Skeletal muscle tissue (tissue), 7 donors: ENCODE measurements around the genes TENT4B and NOD2.

DNA sequence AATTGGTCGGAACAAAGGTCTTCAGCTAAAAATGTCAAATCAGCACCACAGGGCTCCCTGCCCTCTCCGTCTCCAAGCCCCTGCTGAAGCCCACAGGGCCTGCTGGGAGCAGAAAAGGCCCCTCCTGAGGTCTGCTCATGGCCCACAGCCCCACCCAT is 155.7 kb downstream of the ZNF423 start:
- PRO-cap, 3 experiments, result no peak in any of the 3 experiments
- RAMPAGE, long total RNA, result no peak
- RRBS, 2 experiments, result no CpG with 5 or more reads among the region's 2 CpGs

- PRO-cap, 3 experiments, result no peak in any of the 3 experiments
- RAMPAGE, long total RNA, result no peak
- RRBS, 2 experiments, result no CpG with 5 or more reads among the region's 21 CpGs
These were observed 153.7 kb downstream of the ZNF423 start for GRCh38 chr16:49702099-49702772.

- PRO-cap, 3 experiments, result no peak in any of the 3 experiments
- RAMPAGE, long total RNA, result no peak
- RRBS, 2 experiments, result no CpG with 5 or more reads among the region's 18 CpGs
These were observed 100.5 kb downstream of the ZNF423 start for GRCh38 chr16:49755271-49755904.

- PRO-cap, 3 experiments, result no peak in any of the 3 experiments
- RAMPAGE, long total RNA, result no peak
- RRBS, 2 experiments, result no CpG with 5 or more reads among the region's 16 CpGs
These were observed 79.8 kb downstream of the ZNF423 start for GRCh38 chr16:49775968-49776605.

- PRO-cap, 3 experiments, result peak in 1 of 3 experiments; most common plus-strand start chr16:49834048 (in 1); most common minus-strand start chr16:49833933 (in 1)
- RAMPAGE, long total RNA, result no peak
- RRBS, 2 experiments, result no CpG with 5 or more reads among the region's 9 CpGs
These were observed 22.1 kb downstream of the ZNF423 start for GRCh38 chr16:49833816-49834161.

DNA sequence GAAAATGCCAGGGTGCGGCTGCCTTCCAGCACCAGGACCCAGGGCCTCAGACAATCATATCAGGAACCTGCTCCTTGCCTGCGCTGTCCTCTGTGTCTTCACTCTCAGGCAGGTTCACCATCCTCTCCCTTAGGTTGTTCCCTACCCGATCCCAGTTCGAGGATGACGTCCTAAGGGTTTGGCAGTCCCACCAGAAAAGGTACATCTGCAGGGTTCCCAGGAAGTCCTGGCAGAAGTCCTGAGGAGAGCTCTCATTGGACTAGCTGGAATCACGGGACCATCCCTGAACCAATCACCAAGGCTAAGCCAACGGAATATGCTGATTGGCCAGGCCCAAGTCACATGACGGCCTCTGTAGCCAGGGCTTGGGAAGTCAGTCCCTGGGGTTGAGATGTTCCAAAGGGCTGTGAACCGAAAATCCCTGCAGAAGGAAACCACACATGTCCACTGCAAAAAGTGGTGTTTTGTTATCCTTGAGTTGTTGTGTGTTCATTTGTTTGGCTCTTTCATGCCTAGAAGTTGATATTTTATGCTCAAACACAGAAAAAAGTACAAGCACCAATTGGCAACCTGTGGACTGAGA is 68.1 kb upstream of the ZNF423 start:
- PRO-cap, 3 experiments, result no peak in any of the 3 experiments
- RAMPAGE, long total RNA, result no peak
- RRBS, 2 experiments, result no CpG with 5 or more reads among the region's 9 CpGs

DNA sequence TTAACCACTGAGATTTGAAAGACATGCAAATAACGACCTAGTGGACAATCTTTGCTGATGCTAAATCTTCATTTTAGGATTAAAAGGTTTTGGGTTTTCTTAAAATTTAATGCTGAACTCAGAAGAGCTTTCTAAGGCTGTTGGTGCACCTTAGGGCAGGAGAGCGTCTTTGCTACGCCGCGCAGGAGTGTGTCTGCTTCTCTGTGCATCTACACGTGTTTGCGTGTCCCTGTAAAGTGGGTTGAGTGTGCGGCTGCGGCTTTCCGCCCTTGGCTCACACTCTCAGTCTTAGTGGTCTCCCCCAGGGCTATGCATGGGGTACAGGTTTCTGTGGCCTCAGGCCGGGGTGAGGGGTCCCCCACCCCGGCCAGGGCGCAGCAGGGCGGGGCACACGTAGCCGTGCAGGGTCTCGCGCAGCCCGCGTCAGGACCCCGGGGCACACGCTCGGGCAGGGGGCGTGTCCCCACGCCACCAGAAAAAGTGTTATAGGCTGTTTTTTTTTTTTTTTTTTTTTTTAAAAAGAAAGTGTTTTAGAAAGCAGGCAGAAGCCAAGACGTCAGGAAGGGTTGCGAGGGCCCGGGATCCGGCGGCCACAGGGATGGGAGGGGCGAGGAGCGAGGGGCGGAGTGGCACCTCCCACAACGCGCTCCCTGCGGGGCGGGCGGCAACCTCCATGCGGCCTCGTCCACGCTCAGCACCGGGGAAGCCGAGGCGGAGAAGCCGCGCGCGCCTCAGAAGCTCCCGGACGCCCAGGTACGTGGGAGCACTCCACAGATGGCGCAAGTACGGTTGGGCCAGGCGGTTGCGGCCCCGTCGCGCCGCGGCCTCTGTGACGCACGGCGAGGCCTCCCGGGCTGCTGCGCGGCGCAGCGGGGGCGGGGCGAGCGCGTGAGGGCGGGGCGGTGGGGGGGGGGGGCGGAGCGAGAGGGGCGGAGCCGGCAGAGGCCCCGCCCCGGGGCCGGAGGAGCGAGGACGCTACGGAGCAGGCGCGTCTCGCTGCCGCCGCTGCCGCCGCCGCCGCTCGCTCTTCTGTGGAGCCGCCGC is at the start of gene TENT4B:
Gene TENT4B (plus strand): TSS at position 1,027 of the 1,044 bp plus-strand sequence.
- PRO-cap, 3 experiments, result peak in 3 of 3 experiments; most common plus-strand start position 991 of the sequence (in 3); most common minus-strand start position 600 of the sequence (in 2)
- RAMPAGE, long total RNA, result no peak
- RRBS, 2 experiments, result 2% methylated on average over 34 to 41 of the region's 96 CpGs

- PRO-cap, 3 experiments, result peak in 2 of 3 experiments; most common plus-strand start chr16:50153534 (in 2); most common minus-strand start chr16:50153483 (in 1)
- RAMPAGE, long total RNA, result no peak
- RRBS, 2 experiments, result under 1 to 2% methylated on average over 20 of the region's 61 CpGs
These were observed 251 bp downstream of the TENT4B start for GRCh38 chr16:50153324-50153789.

DNA sequence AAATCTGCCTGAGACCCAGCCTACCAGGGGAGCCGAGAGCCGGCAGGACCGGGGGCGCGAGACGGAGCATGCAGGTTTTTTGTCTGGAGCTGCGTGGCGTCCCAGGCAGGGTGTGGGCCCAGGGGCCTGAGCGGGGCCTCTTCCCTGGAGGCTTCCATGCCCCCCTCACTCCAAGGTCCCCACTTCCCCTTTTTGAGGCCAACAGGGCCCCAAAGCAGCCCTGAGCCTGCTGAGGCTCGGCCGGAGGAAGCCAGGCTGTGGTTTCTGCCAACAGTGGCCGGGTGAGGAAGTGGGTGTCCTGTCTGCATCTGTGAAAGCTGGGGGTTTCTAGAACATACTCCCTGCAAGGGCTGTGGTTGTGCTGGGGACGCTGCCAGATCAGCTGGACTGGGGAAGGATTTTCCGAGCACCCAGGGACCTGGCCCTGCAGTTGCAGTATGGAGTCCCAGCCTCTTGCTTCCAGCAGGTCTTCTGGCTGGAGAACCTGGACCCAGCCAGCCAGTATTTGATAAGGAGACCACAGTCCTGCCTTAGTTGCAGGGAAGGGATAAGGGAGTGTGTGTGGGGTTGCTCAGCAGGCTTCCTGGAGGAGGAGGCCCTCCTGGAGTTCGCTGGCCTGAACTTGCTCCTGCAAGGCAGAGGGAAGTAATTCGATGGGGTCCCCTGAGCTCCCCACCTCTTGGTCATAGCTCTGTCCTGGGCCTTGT is 15.7 kb downstream of the ADCY7 start:
- PRO-cap, 3 experiments, result no peak in any of the 3 experiments
- RAMPAGE, long total RNA, result no peak
- RRBS, 2 experiments, result no CpG with 5 or more reads among the region's 16 CpGs

GRCh38 chr16:50309138-50309635 is 42.8 kb downstream of the ADCY7 start:
- PRO-cap, 3 experiments, result no peak in any of the 3 experiments
- RAMPAGE, long total RNA, result no peak
- RRBS, 2 experiments, result 74 to 77% methylated on average over 2 of the region's 14 CpGs

- PRO-cap, 3 experiments, result peak in 1 of 3 experiments; most common plus-strand start chr16:50373439 (in 1); most common minus-strand start chr16:50373118 (in 1)
- RAMPAGE, long total RNA, result no peak
- RRBS, 2 experiments, result no CpG with 5 or more reads among the region's 13 CpGs
These were observed 4.3 kb upstream of the BRD7 start for GRCh38 chr16:50372857-50373670.

DNA sequence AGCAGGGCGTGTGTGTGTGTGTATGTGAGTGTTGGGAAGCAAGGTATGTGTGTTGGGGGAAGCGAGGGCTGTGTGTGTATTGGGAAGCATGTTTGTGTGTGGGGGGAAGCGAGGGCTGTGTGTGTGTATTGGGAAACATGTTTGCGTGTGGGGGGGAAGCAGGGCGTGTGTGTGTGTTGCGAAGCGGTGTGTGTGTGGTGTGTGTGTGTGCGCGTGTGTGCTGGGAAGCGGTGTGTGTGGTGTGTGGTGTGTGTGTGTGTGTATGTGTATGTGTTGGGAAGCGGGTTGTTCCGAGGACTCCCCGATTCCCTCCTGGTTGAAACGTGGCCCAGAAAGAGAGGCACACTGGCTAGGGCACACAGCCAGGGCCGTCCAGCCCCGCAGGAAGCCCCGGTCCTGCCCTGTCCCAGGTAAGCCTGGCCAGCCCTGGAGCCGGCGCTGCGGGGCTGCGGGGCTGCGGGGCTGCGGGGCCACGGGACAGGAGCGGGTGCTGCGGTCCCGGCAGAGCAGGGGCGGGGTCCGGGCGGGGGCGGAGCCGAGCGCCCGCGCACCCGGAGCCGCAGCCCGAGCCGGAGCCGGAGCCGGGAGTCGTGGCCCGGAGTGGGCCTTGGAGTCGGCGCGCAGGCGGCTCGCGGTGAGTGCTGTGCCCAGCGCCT is at the start of gene NOD2:
Gene NOD2 (plus strand): TSS at position 578 of the 656 bp plus-strand sequence.
- PRO-cap, 3 experiments, result peak in 3 of 3 experiments; most common plus-strand start position 591 of the sequence (in 3)
- RAMPAGE, long total RNA, result no peak
- RRBS, 2 experiments, result 3 to 6% methylated on average over 17 of the region's 50 CpGs

DNA sequence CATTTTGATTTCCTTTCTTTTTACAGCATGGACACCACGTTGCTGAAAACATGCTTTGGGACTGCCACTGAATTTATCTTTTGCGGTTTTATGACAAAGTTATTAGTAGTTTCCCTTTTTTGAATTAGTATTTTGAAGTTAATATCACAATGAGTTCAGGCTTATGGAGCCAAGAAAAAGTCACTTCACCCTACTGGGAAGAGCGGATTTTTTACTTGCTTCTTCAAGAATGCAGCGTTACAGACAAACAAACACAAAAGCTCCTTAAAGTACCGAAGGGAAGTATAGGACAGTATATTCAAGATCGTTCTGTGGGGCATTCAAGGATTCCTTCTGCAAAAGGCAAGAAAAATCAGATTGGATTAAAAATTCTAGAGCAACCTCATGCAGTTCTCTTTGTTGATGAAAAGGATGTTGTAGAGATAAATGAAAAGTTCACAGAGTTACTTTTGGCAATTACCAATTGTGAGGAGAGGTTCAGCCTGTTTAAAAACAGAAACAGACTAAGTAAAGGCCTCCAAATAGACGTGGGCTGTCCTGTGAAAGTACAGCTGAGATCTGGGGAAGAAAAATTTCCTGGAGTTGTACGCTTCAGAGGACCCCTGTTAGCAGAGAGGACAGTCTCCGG is 7.8 kb downstream of the CYLD start:
- PRO-cap, 3 experiments, result no peak in any of the 3 experiments
- RAMPAGE, long total RNA, result no peak
- RRBS, 2 experiments, result no CpG with 5 or more reads among the region's 9 CpGs

GRCh38 chr16:50841853-50842586 is 100.1 kb downstream of the CYLD start:
- PRO-cap, 3 experiments, result no peak in any of the 3 experiments
- RAMPAGE, long total RNA, result no peak
- RRBS, 2 experiments, result no CpG with 5 or more reads among the region's 23 CpGs

GRCh38 chr16:50879021-50879633 is 137.2 kb downstream of the CYLD start:
- PRO-cap, 3 experiments, result no peak in any of the 3 experiments
- RAMPAGE, long total RNA, result no peak
- RRBS, 2 experiments, result no CpG with 5 or more reads among the region's 14 CpGs

GRCh38 chr16:51113576-51114285 is 37.3 kb downstream of the SALL1 start:
- PRO-cap, 3 experiments, result no peak in any of the 3 experiments
- RAMPAGE, long total RNA, result no peak
- RRBS, 2 experiments, result 8% methylated on average over 8 of the region's 45 CpGs

DNA sequence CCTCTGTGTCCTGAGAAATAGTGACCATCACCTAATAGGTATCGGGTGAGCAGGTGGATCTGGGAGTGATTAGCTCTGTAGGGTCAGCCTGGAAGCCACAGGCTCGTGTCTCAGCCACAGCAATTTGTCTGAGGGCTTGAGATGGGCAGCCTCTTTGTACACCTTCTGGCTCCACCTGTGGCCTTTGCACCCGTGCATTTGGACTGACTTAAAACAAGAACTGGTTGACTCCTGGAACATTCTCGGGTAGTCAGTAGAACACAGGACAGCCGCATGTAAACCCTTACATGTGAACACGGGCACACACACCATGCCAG is 35.9 kb downstream of the SALL1 start:
- PRO-cap, 3 experiments, result no peak in any of the 3 experiments
- RAMPAGE, long total RNA, result no peak
- RRBS, 2 experiments, result no CpG with 5 or more reads among the region's 6 CpGs

- PRO-cap, 3 experiments, result no peak in any of the 3 experiments
- RAMPAGE, long total RNA, result no peak
These were observed 3.0 kb downstream of the SALL1 start for GRCh38 chr16:51148128-51148484.

DNA sequence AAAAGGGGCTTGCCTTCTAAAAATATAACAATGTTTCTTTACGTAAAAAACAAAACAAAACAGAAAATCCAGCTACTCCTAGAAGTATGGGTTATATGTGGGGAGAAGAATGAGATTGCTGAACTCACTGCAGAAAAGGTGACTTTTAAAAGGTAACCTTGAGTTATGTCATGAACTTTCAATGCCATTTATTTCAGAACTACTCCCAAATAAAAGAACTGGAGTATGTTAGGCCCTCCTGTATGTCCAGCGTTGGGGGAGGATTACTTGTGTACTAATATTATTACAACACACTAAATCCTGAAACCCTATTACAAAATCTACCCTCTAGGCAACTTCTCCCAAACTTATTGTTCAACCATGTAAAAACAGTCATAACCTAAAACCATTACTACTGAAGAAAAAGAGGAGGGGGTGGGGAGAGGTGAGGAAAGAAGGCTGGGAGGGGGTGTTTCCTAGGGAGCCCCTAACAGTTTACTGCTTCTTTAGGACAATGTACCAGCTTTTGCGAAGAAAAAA is 2.5 kb downstream of the SALL1 start:
- PRO-cap, 3 experiments, result no peak in any of the 3 experiments
- RAMPAGE, long total RNA, result no peak
- RRBS, 2 experiments, result no CpG with 5 or more reads among the region's 3 CpGs

DNA sequence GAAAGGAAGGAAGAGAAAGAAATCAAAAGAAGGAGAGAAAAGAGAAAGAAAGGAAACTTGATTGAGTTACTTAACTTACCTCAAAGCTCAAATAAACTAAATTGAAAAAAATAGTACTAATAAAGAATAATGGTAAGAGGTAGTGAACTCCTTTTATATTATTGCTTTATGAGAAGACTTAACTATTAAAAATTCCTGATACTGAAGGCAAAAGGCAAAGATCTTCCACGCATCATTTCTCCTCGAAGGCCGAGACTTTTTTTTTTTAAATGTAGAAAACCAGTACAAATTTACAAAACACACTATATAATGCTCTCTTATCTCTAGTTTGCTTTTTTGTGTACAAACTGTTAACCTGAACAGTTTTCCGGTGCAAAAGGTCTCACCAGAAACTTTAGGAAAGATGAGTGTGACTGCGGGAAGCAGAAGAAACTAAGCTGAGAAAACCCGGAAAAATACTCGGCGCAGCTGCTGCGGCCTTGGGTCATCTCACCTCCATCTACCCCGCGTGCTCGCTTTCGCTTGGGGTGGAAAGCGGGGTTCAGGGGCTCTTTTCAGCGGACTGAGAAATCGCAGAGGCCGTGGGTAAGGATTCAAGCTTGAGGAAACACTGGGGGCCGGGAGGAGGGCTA is 1.9 kb downstream of the SALL1 start:
- PRO-cap, 3 experiments, result no peak in any of the 3 experiments
- RAMPAGE, long total RNA, result no peak
- RRBS, 2 experiments, result 67 to 74% methylated on average over 3 of the region's 18 CpGs